ENCODE measurements around a stretch of chr5.

DNA sequence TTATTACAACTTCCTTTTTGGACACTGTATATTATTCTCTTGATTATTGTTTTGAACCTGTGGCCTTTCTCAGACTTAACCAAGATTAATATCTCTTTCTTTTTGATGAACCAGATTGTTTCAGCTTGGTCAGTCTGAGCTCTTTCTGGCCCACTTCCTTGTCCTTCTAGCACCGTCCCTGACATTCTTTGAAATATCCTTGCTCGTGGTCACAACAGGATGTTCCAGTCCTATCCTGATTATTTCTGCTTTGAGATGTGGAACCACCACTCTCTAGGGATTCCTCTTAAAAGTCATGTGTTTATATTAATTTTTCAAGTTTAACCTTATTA lies 42.7 kb downstream of the F2RL2 start:
- PRO-cap, result no peak

DNA sequence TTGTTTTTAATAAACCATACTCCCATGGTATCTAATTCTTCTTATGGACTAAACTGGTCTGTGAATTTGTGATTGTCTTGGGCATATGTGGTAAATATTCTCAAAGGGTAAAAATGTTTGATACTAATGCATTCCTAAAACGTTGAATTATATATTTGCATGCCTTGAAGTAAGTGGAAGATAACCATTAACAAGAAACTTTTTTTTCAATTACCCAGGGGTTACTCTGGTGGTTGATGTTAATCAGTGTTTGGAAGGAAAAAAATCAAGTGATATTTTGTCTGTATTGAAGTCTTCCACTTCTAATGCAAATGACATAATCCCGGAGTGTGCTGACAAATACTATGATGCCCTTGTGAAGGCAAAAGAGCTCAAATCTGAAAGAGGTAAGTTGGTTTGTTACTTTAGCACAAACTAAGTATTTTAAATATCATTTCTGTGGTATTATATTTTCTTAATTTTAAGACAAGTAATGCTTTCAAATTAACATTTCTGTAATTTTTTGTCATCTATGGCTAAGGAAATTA lies 8.5 kb upstream of the F2RL2 start:
- PRO-cap, result no peak

DNA sequence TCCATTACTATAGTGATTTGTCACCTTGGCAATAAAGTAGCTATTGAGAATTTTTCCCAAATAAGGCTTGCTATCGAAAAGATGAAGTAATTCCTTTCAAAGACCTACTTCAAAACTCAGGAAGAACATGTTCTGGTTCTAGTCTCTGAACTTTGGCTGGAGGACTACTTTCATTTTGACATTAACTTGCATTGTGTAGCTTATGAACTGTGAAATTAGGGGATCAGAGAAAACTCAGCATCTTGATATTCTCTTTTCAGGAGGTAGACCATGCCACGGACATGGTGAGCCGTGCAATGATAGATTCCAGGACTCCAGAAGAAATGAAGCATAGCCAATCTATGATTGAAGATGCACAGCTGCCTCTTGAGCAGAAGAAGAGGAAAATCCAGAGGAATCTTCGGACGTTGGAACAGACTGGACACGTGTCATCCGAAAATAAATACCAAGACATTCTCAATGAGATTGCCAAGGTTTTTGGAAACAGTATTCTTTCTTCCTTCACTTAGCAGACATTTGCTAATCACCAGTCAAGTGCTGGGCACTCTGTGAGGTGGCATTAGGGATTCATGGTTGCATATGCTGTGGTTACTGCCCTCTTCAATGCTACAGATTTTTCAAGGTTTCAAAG lies 20.6 kb upstream of the F2R start:
- PRO-cap, result no peak

DNA sequence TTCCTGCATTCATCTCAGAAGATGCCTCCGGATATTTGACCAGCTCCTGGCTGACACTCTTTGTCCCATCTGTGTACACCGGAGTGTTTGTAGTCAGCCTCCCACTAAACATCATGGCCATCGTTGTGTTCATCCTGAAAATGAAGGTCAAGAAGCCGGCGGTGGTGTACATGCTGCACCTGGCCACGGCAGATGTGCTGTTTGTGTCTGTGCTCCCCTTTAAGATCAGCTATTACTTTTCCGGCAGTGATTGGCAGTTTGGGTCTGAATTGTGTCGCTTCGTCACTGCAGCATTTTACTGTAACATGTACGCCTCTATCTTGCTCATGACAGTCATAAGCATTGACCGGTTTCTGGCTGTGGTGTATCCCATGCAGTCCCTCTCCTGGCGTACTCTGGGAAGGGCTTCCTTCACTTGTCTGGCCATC lies 16.6 kb downstream of the F2R start:
- PRO-cap, result no peak

GRCh38 chr5:76811102-76811740 lies 7.6 kb upstream of the F2RL1 start:
- PRO-cap, result no peak

GRCh38 chr5:76946979-76947258 lies 5.9 kb upstream of the CRHBP start:
- PRO-cap, result no peak

- PRO-cap, result no peak
These were observed 668 bp downstream of the ZBED3 start for GRCh38 chr5:77086408-77086826.

- PRO-cap, result no peak
These were observed 824 bp downstream of the PDE8B start for GRCh38 chr5:77211158-77211849.

DNA sequence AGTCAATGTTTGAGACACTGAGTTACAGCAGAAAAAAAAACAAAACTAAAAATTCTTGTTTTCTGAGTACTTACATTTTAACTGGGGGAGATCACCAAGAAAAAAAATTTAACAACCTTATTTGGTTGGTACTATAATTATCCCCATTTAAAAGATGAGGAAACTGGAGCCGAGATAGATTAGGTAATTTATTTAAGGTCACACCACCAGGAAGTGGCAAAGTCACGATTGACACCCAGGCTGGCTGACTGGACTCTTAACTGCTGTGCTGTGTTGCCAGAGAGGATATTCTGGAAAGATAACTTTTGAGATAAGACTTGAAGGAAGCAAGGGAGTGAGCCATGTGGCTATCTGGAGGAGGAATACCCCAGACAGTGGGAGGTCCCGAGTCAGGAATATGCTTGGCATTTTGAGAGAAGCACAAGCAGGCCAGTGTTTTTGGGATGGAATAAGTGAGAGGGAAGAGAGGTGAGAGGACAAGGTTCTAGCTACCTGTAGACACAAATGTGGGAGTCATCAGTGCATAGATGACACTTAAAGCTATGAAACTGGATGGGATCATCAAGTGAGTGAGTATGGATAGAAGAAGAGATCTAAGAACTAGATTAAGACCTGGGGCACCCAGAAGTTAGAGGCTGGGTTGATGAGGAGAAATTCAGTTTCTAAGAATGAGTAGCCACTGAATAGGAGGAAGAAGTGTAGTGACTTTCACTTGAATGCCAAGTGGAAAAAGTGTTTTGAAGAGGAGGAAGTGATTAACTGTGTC lies 25.5 kb downstream of the PDE8B start:
- PRO-cap, result no peak

GRCh38 chr5:77485200-77485494 lies 7.0 kb downstream of the WDR41 start:
- PRO-cap, result no peak

DNA sequence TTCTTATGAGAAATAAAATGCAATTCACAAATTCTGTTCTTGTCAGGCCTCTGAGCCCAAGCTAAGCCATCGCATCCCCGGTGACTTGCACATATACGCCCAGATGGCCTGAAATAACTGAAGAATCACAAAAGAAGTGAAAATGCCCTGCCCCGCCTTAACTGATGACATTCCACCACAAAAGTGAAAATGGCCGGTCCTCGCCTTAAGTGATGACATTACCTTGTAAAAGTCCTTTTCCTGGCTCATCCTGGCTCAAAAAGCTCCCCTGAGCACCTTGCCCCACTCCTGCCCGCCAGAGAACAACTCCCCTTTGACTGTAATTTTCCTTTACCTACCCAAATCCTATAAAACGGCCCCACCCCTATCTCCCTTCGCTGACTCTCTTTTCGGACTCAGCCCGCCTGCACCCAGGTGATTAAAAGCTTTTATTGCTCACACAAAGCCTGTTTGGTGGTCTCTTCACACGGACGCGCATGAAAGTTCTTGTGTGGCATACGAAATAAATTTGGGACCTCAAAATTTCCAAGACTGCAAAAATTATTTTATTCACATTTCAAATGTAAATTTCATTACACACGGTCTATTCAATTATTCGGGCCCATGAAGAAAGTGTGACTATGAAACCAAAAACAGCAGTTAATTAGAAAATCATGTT lies 1.0 kb downstream of the WDR41 start:
- PRO-cap, result no peak

DNA sequence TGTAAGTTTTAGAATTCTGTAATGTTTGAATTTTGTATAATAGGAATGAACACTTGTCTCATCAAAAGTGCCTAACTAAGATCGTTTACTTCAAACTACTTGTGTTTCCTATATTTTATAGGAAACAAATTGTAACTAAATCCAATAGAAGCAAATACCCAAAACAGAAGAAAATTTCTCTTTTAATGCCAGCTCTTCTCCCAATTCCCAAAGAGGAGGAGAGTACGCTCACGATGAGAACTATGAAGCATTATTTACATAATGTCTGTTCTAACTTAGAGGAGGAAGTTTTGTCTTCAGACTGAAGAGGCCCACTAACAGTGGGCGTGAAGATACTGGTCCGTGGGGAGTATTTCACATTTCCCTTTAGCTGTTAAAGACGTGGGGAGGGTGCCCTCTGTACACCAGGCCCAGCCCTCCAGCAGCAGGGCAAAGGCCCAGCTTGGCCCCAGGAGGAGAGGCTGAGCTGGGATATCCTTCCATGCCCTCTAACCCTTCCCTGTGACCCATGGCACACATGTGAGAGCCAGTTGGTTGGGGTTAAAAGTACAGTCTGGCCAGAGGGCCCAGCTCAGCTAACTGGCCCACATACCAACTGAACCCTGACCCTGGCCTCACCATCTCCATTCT lies 74.6 kb downstream of the LHFPL2 start:
- PRO-cap, result no peak

GRCh38 chr5:78627529-78628015 lies 21.0 kb downstream of the LHFPL2 start:
- PRO-cap, result no peak

DNA sequence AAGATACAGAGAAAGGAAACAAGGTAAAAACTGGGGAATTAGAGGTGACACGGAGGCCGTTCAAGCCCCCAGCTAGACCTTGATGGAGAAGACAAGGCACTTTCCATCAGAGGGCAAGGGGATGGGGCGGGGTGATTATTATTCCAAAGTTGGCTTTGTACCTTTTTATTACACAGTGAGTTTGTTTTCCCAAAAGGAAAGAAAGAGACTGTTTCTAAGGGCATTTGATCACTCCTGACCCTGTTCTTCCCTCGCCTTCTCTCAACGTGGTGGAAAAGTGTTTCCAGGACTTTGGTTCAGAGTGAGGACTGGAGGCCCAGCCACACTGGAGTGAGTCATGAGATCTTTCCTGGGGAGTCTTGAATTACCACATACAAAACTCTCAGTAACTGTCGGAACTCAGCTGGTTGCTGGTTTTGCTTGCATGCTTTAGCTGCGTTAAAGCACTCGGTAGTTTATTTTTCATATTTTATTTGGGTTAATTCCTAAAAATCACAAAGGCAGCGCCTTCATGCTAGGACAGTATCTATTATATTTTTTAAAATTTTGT lies 77.9 kb downstream of the ARSB start:
- PRO-cap, result no peak

- PRO-cap, result no peak
These were observed 76.9 kb downstream of the ARSB start for GRCh38 chr5:78907932-78908804.

GRCh38 chr5:79047241-79047885 lies 22.1 kb downstream of the DMGDH start:
- PRO-cap, result no peak

- PRO-cap, result no peak
These were observed 446 bp downstream of the BHMT2 start for GRCh38 chr5:79069804-79070622.

DNA sequence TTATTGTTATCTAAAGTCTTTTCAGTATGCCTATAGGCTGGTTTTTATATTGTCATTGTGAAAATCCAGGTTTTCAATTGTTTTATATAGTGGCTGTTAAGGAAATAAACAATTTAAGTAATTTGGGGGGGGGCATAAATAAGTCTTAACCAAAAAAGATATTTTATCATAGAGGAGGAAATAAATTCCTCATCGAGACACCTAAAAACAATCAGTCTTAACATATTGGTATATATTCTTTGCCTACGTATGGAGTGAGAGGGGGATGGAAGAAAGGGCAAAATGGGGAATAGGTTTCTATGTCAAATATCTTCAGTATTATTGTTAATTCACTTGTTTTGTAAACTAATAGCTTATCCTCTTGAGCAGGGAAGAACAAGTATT lies 53.7 kb downstream of the JMY start:
- PRO-cap, result no peak

GRCh38 chr5:79481647-79482107 lies 32.3 kb downstream of the HOMER1 start:
- PRO-cap, result no peak

GRCh38 chr5:79578865-79579316 lies 33.4 kb upstream of the TENT2 start:
- PRO-cap, result no peak

Measured in paraaortic lymph node (tissue), 1 donor.